Neural cell (in vitro differentiated cells): ENCODE measurements around a stretch of chr16.

DNA sequence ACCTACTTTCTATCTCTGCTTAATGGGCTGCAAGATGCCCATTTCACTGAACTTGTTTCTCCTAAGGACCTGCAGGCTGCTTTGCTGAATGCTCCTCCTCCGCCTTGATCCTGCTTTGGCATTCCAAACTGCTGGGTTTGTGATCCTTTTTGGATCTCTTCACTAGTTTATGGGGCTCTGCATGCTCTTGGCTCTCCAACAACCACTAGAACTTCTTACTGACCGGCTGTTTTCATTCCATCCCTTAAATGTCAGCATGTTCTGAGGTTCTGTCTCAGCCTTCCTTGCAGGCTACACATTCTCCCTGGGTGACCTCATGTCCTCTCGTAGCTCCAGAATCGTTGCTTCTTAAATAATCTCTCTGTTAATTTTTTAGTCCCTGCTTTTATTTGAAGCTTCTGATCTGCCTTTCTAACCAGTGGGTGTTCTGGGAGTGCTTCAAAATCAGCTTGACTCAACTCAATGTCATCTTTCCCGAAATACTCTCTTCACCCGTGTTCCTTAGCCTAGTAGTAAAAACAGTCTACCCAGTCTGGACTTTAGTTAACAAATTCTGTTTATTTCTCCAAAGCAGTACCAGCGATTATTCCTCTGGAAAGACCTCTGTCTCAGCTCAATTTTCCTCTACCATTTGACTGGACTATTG, 119.0 kb upstream of the HS3ST2 start:
- RAMPAGE, long total RNA, result no peak

DNA sequence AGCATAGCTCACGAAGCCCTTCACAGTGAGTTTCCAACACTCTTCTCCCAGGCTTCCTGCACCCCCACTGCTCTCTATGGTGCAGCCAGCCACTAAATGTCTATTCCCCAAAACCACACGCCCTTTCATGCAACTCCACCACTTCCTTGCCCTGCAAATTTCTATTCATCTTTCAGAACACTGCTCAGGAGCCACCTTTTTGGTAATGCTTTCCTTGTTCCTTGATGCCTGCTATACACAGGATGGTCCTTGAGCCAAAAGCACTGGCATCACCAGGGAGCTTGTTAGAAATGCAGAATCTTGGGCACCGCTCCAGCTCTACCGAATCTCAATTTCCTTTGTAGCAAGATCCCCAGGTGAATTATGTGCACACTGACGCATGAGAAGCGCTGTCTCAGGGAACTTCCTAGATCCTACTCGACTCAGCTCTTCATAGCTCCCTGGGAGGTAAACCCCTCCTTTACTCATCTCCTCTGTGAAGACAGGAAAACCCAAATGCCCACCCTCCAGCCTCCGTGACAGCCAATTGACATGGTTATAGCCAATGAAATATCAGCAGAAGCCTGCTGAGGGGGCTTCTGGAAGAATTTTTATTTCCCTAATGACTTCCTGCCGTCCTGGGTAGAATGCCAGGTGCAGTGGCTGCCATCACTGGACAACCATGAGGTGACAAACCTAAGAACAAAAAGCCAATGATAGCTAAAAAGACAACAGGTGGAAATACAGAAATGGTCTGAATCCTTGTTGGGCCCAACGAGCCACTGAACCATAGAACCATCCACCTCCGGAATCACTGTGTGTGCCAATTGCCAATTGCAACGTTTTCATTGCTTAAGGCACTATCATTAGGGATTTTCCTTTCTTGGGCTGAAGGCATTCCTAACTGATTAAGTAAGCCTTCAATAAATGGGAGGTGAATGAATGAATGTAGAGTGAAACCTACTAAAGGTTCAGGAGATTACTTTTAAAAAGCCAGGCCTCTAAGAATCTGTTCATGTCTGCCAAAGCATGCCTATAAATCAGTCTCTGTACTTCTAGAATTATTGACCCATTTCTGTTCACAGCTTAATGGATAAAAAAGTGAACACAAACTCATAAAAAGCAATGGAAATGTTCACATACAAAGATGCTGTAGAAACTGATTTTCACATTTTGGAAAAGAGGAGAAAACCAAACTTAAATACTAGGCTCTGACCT, 3.9 kb downstream of the USP31 start:
- RAMPAGE, long total RNA, result no peak

DNA sequence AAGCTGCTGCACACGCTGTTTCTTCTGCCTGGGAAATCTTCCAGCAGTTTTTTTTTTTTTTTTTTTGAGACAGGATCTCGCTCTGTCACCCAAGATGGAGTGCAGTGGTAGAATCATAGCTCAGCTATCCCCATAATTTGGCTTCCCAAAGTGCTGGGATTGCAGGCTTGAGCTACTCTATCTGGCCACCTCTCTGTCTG, 34.8 kb upstream of the SCNN1B start:
- RAMPAGE, long total RNA, result no peak

- RAMPAGE, long total RNA, result no peak
Observed at GRCh38 chr16:23408500-23409436, 44.2 kb downstream of the COG7 start.

- RAMPAGE, long total RNA, result no peak
Observed at GRCh38 chr16:23497129-23497956, 13.0 kb downstream of the GGA2 start.

DNA sequence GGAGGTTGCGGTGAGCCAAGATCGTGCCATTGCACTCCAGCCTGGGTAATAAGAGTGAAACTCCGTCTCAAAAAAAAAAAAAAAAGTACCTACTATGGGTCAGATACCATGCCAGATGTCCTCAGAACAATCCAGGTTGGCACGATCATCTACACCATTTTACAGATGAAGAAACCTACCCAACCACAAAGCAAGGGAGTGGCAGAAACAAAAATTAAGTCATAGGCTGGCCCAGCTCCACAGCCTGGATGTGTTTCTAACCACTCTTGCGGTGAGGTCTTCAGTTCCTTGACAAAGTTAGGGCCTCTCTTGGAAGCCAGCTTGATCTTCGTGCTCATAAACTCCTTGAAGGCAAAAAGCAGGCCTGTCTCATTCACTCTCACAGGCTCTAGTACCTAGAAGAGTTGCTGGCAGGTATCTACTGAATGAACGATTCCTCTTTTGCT, 6.3 kb downstream of the GGA2 start:
- RAMPAGE, long total RNA, result no peak

- RAMPAGE, long total RNA, result no peak
Observed at GRCh38 chr16:23505972-23507380, 3.8 kb downstream of the GGA2 start.

DNA sequence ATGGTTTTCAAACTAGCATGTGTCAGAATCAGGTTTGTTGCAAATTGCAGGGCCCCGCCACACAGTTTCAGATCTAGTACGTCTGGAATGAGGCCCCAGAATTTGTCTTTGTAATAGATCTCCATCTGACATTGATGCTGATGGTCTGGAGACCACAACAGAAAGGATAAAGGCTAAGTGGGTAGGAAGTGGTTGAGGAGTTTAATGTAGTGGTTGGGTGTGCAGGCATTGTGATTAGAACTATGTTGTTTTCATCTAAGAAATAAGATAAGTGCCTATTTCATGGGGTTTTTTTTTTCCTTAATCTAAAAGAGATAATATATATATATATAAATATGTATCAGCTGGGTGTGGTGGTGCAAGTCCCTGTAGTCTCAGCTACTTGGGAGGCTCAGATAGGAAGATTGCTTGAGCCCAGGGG, 4.5 kb upstream of the GGA2 start:
- RAMPAGE, long total RNA, result no peak

DNA sequence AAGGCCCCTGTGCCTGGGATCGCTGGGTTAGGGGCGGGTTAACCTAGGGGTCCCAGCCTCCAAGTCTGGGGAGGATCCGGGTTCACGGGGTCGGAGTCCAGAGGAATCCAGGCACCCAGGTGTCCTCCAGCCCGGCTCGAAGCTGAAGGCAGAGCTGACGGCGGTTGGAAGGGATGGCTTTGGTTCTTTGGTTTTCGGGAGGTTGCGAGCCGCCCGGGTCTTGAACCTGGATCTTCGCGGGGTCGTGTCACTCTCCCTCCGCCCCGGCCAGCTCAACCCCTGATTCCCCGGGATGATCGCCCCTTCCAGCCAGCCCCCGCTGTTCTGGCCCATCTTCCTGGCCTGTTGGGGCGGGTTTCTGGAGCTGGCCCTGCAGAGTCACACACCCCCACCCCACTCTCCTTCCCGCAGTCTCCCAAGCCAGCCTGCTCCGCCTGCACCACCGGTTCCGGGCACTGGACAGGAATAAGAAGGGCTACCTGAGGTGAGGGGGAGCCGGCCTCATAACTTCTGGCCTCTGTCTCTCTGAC, 489 bp downstream of the CHP2 start:
- RAMPAGE, long total RNA, result no peak

GRCh38 chr16:23847480-23848502, 12.0 kb downstream of the PRKCB start:
- RAMPAGE, long total RNA, result no peak

DNA sequence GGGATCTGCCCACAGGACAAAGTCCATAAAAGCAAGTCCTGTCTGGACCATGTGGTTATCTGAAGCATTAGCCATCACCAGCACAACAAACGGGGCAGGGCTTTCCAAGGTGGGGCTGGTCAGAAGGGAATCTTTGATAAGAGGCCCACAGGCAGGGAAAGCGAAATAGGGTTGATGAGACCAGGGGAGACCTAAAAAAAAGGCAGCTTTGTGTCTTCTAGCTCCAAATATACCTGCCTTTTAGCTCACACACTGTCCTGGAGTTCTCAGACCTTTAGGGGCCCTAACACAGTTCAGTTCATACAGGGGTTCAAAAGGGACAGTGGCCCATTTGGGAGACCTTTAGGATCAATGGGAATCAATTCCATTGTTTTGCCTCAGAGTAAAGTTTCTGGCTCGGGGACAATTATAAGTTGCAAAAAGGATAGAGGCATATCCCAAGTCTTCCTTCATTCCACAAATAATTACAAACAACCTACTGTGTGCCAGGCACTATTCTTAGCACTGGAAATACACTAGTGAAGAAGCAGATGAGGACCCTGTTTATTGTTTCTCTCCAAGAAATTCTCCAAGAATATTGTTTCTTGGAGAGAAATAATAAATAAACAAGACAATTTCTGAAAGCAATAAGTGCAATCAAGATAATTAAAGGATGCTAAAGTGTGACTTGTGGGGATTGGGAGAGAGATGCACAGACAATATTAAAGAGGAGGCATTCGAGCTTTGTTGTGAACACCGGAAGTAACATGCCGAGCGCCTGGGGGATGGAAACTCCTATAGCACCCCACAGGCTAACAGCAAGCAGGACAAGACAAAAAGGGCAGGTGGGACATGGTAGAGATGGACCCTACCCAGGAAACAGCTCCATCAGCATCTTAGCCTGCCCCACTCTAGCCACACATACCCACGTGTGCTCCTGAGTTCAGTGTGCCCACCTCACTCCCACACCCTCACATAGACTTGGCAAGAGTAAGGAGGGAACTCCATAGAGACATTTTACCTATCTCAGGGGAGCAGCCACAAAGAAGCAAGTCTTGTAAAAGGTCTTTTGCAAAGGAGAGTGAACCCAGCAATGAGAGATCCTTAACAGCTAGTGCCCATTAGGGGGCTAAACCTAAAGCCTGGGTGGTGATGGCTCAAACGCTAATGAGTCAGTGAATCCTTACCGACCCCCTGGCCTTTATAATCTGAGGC, 38.2 kb upstream of the CACNG3 start:
- RAMPAGE, long total RNA, result no peak

- RAMPAGE, long total RNA, result no peak
Observed at GRCh38 chr16:24570178-24570571, 30.8 kb downstream of the RBBP6 start.

DNA sequence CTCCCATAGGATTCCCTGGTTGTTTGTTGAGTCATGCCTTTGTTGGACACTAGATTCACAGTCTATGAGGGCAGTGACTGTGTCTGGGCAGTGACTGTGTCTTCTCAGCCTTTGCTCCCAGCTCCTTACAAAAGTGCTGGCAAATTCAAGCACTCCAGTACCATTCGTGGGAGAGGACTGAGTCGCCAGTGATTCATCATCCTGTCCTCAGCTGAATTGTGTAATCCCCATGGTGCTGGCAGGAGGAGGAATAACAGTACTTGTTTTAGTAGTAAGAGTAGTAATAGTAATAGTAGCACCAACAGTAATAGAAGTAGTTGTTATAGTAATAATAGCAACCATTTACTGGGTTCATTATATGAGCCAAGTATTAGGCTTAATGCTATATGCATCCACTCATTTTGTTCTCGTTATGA, 59.9 kb upstream of the TNRC6A start:
- RAMPAGE, long total RNA, result no peak

DNA sequence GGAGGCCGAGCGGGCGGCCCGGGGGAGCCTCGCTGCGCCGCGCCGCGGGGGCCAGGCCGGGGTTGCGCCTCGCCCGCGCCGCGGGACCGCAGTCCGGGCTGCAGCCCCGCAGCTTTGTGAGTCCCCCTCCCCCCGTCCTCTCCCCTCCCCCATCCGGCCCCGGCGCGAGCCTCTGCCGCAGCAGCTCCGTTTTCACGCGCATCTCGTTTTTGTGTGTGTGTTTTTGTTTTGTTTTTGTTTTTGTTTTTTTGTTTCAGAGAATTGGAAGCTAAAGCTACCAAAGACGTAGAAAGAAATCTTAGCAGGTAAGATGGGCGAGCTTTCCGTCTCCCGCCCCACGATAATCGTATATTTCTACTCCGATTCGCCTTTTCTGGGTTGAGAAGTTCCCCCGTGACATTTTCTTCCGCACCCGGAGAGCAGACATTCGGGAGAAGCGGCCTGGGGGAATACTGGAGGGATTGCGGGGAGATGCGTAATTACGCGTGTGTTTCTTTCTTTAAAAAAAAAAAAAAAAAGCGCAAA, 607 bp downstream of the TNRC6A start:
- RAMPAGE, long total RNA, result no peak

DNA sequence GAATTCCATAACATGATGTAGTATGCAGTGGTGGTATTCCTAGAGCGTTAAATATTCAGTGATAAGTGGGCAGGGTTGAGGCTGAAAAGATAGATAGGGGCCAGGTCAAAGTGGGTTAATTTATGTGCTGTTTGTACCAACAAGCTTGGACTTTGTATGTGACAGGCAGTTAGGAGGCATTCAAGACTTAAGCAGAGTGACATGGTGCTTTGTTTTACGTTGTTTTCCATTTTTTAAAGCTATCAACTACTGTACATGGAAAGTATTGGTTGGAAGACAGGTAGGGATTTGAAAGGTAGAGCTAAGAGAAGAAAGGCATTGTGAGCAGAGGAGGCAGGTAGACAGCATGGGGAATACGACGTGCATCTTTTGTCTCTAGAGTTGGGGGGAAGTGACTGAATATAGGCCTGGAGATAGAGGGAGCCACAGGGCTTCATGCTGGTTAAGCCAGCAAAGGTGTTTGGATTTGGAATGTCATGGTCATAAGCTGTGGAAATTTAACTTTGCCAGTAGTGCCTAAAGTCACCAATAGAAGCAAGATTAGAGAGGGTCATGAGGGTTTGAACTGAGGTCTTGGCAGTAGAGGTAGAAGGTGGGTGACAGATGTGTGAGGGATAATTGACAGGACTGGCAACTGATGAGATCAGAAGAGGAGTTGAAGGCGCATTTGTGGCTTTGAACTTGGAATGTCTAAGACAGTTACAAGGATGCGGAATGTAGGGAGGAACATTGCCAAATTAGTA, 29.9 kb downstream of the TNRC6A start:
- RAMPAGE, long total RNA, result no peak

- RAMPAGE, long total RNA, result no peak
Observed at GRCh38 chr16:24776699-24777185, 47.3 kb downstream of the TNRC6A start.

DNA sequence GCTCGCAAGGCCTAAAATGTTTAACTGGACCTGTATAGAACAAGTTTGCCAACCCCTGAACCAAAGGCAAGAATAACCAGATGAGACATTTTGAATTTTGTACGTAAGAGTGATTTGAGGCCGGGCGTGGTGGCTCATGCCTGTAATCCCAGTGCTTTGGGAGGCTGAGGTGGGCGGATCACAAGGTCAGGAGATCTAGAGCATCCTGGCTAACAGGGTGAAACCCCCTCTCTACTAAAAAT, 52.9 kb downstream of the TNRC6A start:
- RAMPAGE, long total RNA, result no peak

- RAMPAGE, long total RNA, result no peak
Observed at GRCh38 chr16:25030171-25030947, 15.2 kb upstream of the ARHGAP17 start.

DNA sequence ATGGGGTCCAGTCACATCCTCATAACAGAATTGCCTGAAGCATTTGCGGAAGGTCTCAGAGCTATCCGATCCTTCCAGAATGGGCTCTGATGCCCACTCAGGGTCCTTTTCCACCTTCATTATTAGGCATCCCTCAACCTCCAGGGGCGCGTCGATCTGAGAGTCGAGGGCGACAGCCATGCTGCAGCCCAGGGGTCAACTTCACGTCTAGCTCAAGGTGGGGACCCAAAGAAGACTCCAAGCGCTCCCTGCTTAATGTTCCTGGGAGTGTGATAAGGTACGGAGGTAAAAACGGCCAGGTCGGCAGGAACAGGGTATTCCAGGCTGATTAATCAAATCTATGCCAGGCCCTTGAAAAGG, 717 bp downstream of the ZKSCAN2 start:
- RAMPAGE, long total RNA, result no peak

GRCh38 chr16:25257308-25257755, 313 bp downstream of the ZKSCAN2 start:
- RAMPAGE, long total RNA, result no peak